Paraaortic lymph node (tissue), 1 donor: ENCODE data around the gene MAPK4.

GRCh38 chr18:50132160-50132809, 62.7 kb downstream of the MYO5B start:
- PRO-cap, result no peak

DNA sequence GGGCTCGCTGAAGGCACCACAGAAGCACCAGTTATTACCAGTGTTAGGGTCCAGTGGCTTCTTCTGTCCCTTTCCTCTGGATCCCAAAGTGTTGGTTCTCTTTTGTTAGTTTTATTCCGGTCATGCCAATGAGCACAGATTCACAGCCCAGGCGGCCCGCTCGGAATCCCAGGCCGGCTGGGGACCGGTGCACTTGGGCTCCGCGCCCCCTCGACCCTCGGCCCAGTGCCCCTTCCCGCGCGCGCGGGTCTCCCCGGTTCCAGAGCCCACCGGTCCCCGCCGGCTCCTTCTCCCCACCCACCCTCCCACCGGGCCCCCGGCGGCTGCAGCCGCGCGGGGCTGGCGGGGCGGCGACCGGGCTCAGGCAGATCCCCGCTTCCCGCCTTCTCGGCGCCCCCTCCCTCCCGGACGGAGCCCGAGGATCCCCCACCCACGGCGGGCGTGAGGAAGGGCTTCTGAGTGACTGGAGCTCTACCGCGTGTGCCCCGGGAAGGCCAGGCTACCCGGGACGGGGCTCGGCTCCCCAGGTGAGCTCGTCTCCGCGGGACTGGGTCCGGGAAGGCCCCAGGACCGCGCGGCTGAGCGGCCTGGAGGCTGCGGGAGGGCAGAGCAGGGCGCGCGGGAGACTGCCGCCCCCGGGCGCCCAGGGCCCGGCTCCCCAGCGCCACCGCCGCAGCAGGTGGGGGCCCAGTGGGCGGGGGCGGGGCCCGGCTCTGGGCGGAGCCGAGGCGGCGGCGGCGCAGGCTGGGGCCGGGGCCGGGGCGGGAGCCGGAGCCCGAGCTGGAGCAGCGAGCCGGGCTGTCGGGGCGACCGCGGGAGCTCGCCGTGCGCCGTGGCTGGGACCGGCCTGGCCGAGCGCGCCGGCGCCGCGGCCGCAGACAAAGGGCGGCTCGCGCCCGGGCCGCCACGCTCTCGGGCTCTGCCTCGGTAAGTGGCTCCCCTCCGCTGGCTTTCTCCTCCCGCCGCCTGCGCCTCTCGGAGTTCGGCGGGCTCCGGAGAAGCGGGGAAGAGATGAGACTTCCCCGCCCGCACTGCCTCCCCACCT, at the start of gene MAPK4:
Gene MAPK4, plus strand, starts transcription at position 771 of the 1,045 bp plus-strand sequence.
- PRO-cap, result bidirectional peak, plus-strand start at position 771 of the sequence, minus-strand start at position 628 of the sequence

GRCh38 chr18:50614711-50615500, 55.0 kb downstream of the MAPK4 start:
- PRO-cap, result no peak

- PRO-cap, result unidirectional peak, minus-strand start at chr18:50757627
These were observed 62.4 kb downstream of the MRO start for GRCh38 chr18:50757257-50757946.

DNA sequence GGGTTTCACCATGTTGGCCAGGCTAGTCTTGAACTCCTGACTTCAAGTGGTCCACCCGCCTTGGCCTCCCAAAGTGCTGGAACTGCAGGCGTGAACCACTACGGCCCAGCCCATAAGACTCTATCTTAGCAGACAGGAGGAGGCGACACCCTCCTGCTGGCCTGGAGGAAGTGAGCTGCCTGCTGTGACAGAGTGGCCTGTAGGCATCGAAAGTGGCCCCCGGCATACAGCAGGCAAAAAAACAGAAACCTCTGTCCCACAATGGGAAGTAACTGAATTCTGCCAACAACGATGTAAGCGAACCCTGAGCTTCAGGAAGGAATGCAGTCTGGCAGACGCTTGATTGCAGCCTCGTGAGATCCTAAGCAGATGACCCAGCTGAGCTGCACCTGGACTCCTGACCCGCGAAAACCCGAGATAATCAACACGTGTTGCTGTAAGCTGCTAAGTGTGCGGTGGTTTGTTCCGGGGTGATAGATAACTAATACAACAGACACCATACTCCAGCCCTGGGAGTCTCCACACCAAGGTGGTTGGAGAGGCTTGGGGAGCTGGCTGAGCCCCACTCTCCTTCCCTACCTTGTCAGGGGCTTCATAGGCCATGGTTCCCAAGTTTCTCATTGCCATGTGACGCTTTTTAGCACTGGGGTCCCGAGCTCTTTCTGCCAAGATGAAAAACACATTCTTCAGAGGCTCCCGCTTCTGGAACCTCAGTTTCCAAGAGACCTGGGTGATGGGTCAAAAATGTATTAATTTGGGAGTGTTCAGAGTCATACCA, 13.5 kb downstream of the MRO start:
- PRO-cap, result no peak

DNA sequence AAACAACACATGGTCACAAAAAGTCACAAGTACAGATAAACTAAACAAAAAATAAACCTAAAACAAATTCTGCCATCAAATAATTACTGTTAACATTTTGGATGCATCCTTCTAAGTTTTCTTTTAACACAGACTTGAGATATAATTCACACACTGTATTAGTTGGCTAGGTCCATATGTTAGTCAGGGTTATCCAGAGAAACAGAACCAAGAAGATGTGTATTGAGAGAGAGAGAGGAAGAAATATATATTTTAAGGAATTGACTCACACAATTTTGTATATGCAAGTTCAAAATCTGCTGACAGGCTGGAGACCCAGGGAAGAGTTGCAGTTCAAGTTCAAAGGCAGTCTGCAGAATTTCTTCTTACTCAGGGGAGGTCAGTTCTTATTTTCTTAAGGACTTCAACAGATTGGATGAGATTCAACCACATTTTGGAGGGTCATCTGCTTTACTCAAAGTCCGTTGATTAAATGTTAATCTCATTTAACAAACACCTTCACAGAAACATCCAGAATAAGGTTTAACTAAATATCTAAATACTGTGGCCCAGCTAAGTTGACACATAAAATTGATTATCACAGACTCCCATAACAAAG, 23.0 kb upstream of the MRO start:
- PRO-cap, result no peak

GRCh38 chr18:50937013-50937506, 30.8 kb upstream of the ELAC1 start:
- PRO-cap, result no peak

- PRO-cap, result unidirectional peak, minus-strand start at chr18:51132115
These were observed 65.6 kb downstream of the MEX3C start for GRCh38 chr18:51131871-51132337.

GRCh38 chr18:51907815-51908404, 432.1 kb upstream of the DCC start:
- PRO-cap, result no peak

DNA sequence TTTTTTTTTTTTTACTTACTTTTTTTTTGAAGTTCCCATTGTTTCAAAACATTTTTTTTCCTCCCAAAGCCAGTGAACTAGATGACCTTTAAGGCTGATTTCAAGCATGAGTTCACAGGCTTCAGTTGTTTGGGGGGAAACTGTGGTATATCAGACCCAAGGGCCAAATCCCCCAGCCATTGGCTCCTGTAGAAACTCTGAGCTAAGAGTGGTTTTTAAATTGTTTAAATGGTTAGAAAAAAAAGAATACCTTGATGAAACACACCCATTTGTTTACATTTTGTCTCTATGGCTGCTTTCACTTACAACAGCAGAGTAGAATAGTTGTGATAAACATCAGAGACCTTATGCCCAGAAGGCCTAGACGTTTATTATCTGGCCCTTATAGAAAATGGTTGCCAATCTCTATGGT, 17.3 kb upstream of the POLI start:
- PRO-cap, result no peak

DNA sequence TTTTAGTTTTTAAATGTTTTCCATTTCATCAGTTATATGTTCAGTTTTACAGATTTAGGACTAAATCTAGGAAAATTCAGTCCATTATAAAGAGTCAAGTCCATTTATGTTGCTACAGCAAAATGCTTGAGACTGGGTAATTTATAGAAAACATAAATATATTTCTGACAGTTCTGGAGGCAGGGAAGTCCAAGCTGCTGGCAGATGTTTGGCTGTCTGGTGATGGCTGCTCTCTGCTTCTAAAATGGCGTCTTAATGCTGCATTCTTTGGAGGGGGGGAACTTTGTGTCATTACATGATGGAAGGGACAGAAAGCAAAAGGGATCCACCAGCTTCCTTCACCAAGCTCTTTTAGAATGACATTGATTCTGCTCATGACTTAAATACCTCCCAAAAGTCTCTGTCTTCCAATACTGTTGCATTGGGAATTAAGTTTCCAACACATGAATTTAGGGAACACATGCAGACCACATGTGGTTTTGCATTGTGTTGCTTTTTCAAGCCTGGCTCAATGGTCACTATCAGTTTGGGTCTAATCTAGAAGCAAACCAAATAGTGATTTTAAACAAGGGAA, 30.5 kb downstream of the C18orf54 start:
- PRO-cap, result no peak

GRCh38 chr18:54829754-54830351, 1.6 kb downstream of the RAB27B start:
- PRO-cap, result no peak

DNA sequence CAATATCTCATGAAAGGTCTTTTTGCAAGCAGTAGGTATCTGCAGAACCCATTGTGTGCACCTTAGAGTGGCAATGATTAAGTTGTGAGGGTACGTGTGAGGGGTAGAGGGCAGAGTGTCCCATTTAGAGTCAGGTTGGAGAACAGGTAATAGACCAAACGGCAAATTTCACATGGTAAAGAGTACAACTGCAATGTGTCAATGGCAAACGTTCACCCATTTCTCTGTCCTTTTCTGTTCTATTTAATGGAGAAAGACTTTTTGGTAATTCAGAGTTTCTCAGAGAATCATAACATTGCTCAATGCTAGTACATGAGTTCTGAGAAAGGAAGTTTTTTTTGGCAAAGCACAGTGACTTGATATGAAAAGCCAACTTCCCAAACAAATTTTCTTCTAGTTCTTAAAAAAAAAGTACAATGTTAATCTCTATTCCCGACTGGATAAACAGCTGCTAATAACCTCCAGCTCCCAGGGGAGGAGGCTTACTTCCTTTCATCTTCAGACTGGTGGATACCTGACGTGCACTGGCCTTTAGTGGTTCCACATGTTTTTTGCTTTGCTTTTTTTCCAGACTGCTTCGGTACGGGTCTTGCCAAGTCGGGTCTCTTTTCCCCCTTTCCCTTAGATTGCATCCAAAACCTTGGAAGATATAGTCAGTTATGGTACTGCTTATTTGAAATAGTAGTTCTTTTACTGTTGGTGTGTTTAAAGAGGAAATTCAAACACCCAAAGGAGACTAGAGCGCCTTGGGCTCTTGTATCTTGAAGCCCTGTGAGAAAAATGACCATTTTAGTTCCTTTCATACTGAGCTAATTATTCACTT, 284.6 kb upstream of the CCDC68 start:
- PRO-cap, result no peak

DNA sequence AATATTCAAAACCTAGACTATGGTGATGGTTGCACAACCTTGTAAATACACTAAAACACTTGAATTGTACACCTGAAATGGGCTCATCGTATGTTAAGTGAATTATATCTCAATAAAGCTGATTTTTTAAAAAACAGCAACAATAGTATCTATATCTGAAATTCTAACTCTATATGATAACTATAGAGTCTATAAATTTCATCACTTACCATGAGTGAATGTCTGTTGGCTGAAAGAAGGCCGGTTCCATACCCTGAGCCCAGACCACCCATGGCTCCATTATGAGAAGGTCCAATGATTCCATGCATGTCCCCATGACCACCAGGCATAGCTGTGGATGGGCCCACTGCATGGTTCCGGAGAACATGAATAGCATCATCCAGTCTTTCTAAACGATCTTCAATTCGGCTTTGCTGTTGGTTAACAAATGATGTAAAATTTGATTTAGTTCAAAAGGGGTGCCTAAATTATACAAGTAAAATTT, 295.1 kb upstream of the CCDC68 start:
- PRO-cap, result no peak

DNA sequence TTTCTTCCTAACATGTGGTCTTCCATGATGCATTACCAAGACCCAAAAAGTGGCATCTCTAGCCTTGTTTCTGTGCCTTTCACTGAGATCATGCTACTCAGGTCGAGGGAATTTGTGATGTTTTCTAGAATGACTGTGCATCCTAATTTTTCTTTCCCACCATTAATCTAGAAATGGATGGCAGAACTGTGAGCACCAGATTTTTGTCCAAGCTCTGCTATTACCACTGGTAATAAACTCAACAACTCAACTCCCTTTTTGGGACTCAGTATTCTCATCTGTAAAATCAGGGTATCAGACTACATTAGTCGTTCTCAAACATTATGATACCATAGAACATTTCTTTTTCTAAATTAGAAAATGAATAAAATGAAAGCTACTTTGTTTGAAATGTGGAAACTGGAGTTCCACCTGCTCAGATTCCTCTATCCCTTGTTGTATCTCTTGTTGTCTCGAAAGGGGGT, 299.1 kb upstream of the CCDC68 start:
- PRO-cap, result no peak

- PRO-cap, result unidirectional peak, minus-strand start at chr18:55326361
These were observed 261.9 kb downstream of the TCF4 start for GRCh38 chr18:55326082-55326481.

- PRO-cap, result no peak
These were observed 184.5 kb downstream of the TCF4 start for GRCh38 chr18:55403479-55403971.

GRCh38 chr18:55419991-55420820, 167.8 kb downstream of the TCF4 start:
- PRO-cap, result no peak

DNA sequence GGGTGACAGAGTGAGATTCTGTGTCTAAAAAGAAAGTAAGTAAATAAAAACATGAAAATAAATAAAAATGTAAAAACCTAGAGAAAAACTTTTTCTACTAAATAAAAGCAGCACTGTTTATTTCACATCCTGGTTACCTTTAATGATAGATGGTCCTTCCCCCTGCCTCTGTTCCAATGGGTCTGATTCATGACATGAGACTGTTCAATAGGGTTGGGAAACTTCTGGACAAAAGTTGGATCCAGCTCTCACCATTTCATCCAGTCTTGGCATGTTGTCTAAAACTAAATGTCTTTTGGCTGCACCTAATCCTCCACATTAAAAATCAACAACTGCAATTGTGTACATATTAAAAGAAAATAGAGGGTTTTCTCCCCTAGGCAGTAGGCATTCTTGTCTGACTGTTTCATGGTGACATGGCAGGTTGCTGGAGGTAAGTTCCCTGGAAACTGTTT, 136.0 kb downstream of the TCF4 start:
- PRO-cap, result unidirectional peak, minus-strand start at position 178 of the sequence

- PRO-cap, result unidirectional peak, minus-strand start at chr18:55780902
These were observed 192.5 kb upstream of the TCF4 start for GRCh38 chr18:55780064-55781274.